RPMI7951 (cell line): Measurements from ENCODE around the genes PI16 and CMTR1.

DNA sequence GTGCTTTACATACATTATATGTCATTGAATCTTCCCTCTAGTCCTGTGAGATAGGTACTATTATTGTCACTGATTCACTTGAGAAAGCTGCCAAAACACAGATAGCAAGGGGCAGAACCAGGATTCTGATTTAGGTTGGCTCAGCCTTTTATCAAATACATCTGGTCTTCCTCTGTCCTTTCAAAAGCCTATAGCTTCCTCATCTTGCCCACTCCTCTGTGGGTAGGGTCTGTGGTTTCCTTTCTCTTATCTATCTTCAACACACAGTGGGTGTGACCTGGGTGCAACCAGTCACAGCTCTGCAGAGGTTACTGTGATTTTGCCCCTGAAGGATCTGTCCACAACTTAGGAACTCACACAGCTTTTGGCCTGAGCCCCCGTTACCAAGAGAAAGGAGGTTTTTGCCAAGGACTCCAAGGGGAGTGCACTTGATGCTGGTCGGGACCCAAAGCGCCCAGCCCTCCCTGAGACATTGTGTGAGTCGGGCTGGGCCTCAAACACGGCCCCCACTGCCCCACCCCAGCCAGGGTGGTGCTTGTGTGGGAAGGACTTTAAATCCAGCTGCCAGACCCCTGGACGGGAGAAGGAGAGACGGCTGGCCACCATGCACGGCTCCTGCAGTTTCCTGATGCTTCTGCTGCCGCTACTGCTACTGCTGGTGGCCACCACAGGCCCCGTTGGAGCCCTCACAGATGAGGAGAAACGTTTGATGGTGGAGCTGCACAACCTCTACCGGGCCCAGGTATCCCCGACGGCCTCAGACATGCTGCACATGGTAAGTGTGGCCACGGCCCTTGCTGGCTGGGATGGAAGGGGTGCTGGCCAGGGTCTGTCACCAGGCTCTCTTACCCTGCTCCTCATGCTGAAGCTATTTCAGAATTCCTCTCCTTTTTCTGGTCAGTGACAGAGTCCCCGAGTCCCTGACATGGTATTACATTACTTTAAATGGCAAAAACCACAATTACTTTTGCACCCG lies at the start of gene PI16:
Gene PI16 (plus strand): TSS at position 582 of the 976 bp plus-strand sequence.
- RAMPAGE, long total RNA: no peak

GRCh38 chr6:36955605-36956522 lies 1.3 kb downstream of the PI16 start:
- RAMPAGE, long total RNA: no peak

DNA sequence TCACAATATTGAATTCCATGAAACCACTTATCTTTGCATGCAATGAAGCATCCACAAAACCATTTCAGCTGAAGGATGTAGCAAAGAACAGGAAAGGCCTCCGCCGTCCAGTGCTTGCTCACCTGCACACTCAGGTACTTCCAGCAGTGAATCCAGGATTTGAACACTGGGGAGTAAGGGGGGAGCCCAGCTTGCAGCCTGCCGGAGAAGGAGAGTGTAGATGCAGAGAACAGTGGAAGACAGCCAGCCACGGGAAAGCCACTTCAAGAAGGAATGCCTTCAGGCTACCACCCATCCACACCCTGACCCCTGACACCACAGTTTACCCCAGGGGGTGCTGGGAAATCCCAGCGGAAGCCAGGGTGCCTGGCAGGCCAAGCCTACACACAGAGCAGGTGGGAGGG lies 15.4 kb downstream of the PI16 start:
- RAMPAGE, long total RNA: no peak

GRCh38 chr6:36970321-36970889 lies 15.6 kb downstream of the MTCH1 start:
- RAMPAGE, long total RNA: no peak

GRCh38 chr6:36970940-36971706 lies 14.9 kb downstream of the MTCH1 start:
- RAMPAGE, long total RNA: no peak

GRCh38 chr6:36980263-36980696 lies 5.7 kb downstream of the MTCH1 start:
- RAMPAGE, long total RNA: no peak

DNA sequence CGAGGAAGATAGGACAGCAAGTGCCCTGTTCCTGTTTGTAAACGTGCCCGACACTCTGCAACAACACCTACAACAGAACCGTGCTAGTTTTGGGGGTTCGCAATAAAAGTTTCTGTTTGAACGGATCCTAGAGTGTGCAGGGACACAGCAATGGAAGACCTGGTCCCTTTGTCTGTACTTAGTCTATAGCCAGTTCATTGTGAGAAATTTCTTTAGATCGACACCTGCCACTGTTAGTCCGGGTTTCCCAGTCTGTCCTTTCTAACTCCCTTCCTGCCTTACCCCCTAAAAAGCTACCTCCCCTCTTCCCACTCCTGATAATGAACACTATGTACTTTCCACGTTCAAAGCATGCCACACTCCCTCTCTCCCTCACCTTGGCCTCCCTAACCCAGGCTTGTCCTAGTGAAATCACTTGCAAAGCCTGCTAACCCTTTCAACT lies 1.1 kb upstream of the MTCH1 start:
- RAMPAGE, long total RNA: no peak

DNA sequence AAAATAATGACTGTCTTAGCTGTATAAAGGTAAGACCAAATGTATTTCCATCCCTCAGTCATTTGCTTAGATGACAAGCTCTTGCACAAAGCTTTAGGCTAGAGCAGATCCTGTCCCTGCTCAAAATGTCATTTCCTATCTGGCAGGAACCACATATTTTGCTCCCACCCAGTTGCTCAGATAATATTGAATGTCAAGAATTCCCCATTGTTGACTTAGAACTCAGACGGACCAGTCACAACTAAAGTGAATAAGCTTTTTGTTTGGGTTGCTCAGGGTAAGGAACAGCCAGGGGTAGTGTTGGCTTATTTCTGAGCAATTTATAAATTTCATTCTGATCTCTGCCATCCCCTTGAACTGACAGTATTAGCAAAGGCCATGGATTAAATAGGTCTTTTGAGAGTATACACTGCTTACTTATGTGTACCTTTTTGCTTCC lies 16.1 kb downstream of the RNF8 start:
- RAMPAGE, long total RNA: no peak

- RAMPAGE, long total RNA: start-site peak on the plus strand at chr6:37433214-37433288, 18 and 38 reads in 2 replicates
Observed at GRCh38 chr6:37432750-37433351, at the start of gene CMTR1. Gene CMTR1 (plus strand): TSS chr6:37433221.

DNA sequence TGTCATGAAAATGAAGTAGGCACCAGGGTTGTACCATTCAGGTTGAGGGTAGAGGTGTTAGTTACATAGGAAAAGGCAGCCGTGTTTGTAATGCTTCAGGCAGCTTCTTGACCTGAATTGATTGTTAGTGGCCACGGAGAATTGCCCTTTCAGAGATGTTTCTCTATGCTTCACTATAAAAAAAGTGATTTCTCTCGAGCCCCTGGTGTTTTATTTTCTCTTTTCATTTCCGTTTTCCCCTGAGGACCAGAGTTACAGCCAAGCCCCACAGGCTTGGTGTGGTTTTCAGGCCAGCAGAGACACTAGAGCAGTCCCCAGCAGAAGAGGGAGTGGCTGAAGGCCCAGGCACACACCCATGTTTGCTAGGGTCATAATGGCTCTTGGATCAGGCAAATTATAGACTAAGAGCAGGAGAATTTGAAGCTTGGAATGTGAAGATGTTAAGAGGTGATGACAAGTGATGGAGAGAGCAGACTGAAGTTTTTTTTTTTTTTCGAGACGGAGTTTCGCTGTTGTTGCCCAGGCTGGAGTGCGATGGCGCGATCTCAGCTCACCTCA lies 21.7 kb downstream of the CMTR1 start:
- RAMPAGE, long total RNA: no peak

- RAMPAGE, long total RNA: no peak
Observed at GRCh38 chr6:37496825-37497678, 2.6 kb downstream of the CCDC167 start.

DNA sequence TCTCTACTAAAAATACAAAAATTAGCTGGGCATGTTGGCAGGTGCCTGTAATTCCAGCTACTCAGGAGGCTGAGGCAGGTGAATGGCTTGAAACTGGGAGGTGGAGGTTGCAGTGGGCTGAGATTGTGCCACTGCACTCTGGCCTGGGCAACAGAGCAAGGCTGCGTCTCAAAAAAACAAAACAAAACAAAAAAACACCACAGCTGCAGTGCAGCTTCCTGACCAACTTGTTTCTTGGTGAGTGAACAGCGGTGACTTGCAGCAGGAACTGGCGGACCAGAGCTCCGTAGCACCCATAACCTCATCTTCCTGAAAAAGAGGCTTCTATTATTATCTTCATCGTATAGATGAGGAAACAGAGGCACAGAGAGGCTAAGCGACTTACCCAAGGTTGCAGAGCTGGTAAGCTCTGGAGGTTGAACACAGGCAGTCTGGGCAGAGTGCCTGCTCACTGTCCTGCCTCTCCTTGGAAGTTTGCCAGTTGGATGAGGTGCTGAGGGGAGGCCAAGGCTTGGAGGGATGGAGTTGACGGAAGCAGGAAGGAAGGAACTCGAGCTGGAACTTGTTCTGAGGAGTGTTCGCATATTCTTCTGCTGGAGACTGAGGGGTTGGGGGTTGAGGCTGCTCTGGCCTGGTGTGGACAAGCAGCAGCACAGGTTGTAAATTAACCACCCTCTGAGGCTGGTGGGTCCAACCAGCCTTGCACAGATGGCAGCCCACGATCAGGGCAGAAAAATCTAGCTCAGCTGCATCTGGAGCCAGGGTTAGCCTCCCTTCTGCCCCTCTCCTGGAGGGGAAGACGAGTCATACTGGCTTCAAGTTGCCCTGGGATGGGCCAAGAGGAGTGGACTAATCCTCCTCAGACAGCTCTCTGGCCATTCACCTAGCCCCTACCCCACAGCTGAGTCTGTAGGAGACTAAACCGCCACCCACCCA lies 48.0 kb upstream of the CCDC167 start:
- RAMPAGE, long total RNA: no peak

DNA sequence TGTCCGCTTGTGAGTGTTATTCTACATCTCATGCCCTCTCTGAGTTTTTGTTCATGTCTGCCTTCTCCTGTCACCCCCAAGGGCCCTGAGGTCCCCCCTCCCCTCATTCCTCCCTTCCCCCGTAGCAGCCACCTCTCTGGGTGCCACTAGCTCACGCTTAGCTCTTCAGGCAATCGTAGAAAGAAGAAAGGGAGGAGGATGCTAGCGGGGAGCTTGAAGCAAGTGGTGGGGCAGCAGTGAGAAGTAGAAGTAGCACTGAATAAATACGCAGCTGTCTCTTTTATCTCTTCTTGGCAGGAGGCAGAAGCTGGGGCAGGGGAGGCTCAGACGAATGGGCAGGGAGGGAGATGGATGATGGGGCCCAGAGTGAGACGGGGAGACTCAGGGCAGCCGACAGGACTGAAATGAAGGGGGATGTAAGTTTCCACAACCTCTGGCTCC lies 60.3 kb upstream of the CCDC167 start:
- RAMPAGE, long total RNA: no peak

DNA sequence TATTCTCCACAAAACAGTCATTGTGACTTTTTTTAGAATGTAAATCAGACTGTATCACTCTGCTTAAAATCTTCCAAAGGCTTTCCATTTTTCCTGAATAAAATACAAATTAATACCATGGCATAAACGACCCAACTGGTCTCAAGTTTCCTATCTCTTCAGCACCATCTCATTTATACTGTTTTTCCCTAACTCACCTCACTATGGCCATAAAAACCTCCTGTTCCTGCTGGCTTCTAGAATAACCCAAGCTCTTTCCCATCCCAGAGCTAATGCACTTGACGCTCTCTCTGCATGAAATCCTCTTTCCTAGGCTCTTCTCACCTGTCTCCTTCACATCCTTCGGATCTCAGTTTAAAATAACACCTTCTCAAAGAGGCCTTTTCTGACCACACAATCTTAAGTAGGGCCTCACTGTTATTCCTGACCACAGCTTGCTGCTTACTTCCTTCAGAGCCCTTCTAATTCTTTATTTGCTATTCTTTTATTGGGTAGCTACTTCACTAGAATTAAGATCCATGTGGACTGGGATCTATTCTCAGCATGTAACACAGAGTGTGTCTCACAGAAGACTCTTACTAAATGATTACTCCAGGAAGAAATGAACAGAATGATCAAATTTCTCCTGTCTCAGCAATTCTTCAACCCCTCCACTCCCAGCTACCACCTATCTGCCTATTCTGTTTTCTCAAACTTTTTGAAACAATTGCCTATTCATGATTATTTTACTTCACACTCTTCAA lies 132.8 kb downstream of the BTBD9 start:
- RAMPAGE, long total RNA: no peak

- RAMPAGE, long total RNA: no peak
Observed at GRCh38 chr6:38640513-38640837, 746 bp upstream of the BTBD9 start.

DNA sequence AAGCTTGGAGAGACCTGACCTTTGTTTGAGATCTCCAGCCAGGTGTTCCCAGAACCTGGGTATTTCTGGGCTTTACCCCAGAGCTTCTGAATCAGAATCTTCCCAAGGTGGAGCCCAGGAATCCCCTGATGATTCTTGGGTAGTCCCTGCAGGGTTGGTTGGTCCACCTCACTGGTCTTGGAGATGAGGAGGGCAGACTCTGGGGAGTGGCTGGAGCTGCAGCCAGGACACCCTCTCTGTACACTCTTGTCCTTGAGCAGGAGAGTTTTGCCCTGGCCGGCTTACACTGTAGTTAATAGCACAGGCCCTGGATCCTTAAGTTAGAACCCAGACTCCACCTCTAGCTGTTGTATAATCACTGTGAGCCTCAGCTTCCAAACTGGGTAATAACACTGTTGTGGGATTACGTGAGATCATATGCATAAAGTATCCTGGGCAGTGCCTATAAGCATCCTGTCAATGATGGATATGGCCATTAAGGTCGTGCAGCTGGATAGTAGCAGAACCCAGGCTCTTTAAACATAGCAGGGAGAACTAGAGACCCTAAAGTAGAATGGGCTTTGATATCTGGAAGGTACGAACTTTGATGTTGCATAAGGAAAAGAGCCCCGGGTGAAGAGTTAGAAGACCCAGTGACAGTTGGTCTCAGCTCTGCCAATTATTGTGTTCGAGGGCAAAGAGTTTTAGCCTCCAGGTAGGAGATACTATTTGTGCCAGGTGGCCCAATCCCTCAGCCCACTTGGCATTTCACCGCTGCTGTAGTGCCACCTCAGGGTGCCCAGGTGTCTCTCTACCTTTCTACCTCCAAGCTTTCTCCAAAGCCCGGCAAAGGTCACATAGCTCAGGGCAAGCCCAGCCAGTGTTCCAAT lies 46.0 kb downstream of the KCNK5 start:
- RAMPAGE, long total RNA: no peak

GRCh38 chr6:39207659-39208463 lies 21.4 kb downstream of the KCNK5 start:
- RAMPAGE, long total RNA: no peak

GRCh38 chr6:39224358-39225003 lies 4.8 kb downstream of the KCNK5 start:
- RAMPAGE, long total RNA: no peak

DNA sequence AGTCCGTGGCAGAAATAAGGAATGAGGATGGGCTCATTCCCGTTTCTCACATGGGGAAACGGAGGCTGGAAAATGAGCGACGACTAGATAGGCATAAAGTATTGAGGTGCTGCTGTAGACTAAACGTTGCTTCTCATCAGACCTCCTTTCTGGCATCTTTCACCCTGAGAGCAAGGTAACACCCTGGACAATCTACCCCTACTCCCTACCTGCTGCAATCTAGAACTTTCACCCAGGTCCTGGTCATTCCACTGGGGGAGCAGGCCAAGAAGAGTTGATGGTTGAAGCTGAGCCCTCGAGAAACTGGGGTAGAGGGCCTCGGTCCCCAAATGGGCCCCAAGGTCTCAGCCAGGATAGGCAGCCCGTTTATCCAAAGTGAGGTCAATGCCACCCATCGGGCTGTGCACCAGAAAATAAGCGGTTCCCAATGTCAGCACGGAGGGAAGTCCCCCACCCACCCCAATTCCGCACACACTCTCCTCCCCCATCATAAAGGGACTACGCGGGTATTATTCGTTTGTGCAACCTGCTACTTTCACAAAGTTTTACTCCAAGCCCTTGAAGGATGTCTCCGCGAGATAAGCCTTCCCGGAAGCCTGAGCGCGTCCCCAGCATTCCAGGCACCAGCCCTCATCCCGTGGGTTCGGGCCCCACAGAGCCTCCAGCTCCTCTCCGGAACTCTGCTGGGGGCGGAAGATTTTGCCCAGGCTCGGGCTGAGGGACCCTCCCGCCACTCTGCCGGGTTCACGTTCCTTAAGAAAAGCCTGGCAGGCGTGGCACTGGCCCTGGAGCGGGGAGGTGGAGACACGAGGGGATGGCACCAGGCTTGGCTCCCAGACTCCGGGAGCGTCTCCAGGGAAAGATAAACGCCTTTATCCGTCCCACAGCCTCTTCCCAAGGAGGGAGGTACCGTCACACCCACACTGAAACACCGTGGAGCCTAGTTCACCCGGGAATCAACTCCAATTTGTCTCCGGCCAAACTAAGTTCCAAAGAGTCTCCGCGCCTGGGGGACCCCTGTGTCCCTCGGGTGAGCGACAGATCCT lies 1.2 kb downstream of the KCNK5 start:
- RAMPAGE, long total RNA: no peak

DNA sequence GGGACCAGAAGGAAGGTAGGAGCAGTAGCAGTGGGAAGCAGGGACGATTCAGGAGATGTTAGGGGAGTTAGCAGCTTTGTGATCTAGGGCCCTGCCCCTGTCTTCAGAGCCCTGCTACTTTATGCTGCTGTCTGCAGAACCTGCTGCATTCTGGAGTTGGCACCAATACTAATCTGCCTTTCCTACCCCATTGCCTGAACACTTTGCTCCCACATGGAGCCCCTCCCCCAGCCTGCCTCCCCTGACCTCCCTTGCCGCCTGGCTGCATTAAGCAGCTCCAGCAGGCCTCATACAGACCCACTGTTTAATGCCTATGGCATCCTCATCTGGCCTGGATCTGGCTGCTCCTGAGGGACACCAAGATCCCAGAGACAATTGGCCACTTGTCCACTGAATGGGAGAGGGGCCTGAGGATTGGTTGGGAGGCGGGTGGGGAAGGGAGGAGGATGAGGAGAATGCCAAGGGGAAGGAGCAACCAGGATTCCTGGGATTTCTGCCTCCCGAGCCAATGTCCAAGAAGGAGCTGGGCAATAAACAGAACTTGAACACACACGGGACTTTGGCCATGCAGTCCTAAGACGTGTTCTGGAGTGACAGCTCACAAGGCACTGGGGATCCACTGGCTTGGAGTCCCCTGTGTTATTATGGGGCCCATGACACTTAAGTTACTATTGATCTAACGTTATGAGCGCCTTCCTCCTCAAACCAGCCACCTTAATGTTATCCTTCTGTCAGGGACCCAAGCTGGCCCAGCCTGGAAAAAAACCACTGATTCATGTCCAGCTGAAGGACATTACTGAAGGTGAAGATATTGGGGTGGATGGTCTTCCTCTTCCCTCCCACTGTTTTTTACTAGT lies 10.4 kb upstream of the KCNK5 start:
- RAMPAGE, long total RNA: no peak